ENCODE measurements around a stretch of chr21.

- PRO-cap: no peak
These were observed 36.9 kb upstream of the PSMG1 start for GRCh38 chr21:39220079-39220663.

DNA sequence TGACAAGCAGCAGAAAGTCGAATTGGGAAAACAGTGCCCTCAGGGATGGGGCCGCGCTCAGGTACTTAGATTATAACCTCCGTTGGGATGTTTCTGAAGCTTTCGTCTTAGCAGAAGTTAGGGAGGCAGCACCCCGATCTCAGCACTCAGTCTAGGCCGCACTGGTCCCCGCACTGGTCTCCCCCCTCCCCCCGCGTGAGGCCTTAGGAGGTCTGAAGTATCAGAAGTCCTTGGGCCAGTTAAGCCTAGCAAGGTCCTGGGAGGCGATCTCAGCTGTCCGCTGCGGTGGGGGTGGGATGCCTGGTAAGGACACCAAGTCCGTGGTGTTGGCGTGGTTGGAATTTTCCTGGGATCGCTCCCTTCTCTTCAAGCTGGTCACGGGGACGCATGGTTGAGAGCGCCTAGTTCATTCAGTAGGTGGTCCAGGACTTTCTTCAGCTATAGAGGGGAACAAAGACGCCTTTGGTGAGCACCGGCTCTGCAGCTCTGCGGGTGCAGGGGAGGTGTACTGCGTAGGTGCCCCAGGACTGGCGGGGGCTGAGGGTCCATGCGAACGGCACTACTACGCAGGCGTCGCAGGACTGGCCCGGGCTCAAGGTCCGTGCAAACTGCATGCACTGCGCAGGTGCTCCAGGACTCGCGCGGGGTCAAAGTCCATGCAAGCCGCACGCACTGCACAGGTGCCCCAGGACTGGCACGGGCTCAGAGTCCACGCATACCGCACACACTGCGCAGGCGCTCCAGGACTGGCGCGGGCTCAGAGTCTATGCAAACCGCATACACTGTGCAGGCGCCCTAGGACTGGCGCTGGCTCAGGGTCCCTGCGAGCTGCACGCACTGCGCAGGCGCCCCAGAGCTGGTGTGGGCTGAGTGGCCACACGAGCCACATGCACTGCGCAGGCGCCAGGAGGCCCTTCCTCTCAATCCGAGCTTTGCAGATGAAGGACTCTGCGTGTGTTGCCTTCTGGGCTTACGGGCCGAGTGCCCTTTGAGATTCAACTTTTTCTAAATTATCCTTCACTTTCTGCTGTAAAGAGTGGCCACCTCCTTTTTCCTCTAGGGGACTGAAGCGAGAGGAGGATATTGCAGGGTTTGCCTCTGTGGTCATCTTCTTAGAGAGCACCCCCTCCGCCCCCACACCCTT lies 5.4 kb downstream of the GET1 start:
- PRO-cap: no peak

- PRO-cap: no peak
These were observed 6.2 kb downstream of the GET1 start for GRCh38 chr21:39386271-39386717.

- PRO-cap: no peak
These were observed 798 bp downstream of the LCA5L start for GRCh38 chr21:39444798-39445162.

- PRO-cap: no peak
These were observed 76.7 kb upstream of the B3GALT5 start for GRCh38 chr21:39536000-39536446.

DNA sequence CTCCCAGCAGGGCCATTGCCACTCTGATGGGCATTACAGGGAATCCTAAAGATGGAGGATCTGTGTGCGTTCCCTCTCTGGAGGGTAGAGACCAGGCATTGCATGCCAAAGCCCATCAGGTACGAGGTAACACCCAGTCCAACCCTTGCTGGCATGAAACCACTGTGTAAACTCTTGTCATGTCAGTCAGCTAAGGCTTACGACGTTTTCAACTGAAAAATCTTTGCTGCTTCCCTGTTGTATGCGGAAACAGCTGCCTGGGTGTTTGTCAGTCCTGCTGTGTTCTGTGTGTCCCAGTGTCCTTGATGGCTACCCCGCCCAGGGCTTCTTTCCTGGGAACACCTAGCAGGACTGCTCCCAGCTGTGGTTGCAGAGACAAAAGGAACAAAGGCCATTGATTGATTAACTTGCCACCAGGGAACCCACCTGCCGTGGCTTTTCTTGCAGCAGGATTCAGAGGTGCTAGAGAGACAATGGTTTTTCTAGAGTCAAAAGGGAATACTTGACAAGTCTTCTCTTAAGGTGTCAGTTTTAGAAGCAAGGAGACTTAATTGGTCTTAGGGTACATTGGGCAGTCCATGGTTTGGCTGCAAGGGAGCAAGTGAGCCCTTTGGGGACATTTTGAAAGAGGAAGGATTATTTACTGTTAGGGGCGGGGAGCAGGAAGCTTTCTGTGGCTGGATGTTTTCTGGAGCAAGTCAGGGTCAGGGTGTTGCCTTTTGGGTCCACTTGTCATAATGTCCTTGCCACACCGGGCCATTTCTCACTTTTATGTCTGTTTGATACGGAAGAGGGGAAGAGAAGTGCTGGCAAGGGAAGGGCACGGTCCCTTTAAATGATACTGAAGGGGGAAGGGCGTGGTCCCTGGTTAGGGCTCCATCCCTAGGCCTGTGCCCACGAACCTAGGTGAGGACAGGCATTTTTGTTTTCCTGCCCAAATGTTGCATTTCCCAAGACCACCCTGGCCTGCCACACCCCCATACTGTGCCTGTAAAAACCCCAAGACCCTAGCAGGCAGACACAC lies 24.8 kb downstream of the B3GALT5 start:
- PRO-cap: no peak

DNA sequence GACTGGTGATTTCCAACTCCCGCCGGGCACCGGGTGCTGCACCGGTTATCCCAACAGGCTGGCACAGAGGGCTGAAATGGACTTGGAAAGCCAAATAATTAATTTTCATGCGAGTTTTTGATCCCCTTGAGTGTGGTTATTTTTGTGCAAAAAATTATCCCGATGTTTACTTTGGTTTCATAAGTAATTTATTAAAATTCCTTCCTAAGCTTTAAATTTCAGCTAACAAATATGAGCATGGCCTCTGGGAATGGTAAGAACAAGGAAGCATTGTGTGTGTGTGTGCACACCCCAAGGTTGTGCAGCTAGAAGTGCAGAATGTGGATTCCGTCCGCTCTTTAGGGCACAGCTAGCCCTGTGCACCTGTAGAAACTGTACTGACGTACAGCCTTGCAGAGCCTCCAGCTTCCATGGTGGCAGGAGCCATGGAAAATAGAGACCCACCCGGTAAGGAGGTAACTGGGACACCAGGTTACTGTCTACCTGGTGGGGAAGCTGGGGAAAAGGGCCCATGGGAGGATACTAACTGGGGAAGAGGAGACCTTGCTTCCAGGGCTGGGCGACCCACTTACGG lies 54.6 kb downstream of the B3GALT5 start:
- PRO-cap: no peak

DNA sequence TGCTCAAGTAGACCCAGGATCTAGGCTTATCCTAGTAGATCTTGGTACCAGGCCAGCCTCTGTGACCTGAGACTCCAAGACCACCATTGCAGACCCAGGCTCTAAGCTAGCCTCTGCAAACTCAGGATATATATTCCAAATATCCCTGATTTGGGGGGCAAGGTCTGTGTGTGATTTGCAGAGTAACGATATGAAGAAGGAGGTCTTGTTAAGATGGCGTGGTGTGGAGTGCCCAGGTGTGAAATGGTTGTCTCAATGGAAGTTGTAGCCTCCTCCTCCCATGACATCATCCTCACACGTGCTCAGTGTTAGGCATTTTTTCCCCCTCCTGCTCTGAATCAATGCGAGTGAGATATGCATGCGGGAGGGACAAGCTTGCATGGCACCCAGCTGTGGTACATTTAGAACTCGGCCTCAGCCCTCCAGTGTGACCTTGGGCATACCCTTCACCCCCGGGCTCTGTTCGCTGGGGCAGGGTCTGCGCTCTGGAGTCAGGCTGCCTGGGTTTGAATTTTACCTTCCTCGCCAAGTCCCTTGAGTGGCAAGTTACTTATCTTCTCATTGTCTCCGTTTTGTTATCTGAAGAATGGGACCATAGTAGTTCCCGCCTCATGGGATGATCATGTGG lies 55.6 kb downstream of the B3GALT5 start:
- PRO-cap: no peak

GRCh38 chr21:40052857-40053478 lies 185.7 kb downstream of the PCP4 start:
- PRO-cap: no peak

DNA sequence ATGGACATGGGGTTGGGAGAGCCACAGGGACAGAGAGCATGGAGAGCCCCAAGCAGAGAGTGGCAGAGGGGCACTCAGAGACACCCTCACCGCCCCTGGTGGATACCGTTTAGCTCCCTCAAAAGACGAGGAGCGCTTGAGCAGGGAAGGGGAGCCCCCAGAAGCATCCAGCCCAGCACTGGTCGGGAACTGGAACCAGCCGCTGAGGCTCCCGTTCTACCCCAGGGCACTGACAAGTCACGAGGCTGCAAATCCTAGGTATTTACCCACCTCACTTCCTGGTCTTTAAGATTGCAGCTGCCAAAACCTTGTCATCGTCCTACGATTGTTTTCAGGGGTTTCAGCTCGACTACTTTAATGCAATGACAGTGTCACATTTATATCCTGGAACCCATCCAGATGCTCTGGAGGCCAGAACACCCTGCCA lies 20.9 kb upstream of the BACE2 start:
- PRO-cap: no peak

DNA sequence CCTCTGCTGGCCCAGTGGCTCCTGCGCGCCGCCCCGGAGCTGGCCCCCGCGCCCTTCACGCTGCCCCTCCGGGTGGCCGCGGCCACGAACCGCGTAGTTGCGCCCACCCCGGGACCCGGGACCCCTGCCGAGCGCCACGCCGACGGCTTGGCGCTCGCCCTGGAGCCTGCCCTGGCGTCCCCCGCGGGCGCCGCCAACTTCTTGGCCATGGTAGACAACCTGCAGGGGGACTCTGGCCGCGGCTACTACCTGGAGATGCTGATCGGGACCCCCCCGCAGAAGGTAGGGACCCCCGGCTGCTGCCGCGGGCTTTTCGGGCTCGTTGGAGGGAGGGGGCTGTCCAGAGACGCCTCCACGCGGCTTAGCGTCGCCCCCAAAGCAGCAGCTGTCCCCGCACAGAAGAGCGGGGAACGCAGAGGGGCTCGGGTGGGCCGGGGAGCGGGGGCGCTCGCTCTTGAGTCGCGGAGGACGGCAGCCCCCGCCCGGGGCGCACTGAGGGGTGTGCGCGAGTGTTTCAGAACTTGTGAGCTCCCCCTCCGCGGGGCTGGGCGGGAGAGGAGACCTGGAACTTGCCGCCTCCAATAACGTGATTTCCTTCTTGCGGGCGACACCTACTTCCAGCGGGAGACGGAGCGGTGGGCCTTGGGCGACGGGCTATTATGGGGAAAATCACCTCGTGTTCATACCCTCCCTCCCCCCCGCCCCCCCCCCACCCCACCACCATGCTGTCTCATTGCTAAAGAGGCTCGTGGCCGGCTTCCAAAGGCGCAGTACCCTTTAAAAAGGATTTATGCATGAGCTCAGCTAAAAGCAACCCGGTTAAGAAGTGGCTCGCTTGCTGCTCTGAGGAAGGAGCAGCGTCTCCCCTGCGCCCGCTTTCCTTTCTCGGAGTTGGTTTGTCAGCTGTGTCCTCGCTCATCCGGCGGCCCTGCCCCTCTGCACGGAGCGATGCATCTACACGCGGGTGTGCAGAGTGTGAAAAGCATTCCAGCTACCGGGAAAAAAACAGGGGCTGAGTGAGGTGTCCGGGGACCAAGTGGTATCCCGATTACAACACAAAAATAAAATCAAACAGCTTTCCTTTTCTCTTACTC lies 681 bp downstream of the BACE2 start:
- PRO-cap: bidirectional peak, plus-strand start at position 623 of the sequence, minus-strand start at position 494 of the sequence; unidirectional peak, minus-strand start at position 887 of the sequence

- PRO-cap: no peak
These were observed 46.7 kb downstream of the BACE2 start for GRCh38 chr21:41214457-41215208.

DNA sequence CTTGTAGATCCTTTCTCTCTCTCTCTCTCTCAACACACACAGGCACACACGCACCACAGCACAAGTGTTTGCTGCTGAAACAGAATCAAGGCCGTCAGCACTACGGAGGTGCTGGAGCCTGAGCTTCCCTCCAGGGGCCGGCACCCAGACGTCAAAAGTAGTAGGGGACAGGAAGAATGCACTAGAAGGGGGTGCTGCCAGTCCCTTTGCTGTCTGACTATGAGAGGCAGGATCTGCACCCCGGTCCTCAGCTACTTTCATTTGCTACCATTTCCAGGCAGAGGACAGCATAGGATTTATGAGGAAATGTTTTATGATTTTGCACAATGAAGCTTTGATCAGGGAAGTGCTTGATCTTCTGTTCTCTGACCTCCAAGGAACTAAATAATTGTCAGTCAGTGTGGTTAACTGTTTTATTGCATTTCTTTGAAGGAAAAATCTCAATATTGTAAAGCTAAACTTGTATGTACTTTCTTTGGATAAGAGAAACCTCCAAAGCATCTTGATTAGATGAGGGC lies 74.2 kb upstream of the FAM3B start:
- PRO-cap: no peak

DNA sequence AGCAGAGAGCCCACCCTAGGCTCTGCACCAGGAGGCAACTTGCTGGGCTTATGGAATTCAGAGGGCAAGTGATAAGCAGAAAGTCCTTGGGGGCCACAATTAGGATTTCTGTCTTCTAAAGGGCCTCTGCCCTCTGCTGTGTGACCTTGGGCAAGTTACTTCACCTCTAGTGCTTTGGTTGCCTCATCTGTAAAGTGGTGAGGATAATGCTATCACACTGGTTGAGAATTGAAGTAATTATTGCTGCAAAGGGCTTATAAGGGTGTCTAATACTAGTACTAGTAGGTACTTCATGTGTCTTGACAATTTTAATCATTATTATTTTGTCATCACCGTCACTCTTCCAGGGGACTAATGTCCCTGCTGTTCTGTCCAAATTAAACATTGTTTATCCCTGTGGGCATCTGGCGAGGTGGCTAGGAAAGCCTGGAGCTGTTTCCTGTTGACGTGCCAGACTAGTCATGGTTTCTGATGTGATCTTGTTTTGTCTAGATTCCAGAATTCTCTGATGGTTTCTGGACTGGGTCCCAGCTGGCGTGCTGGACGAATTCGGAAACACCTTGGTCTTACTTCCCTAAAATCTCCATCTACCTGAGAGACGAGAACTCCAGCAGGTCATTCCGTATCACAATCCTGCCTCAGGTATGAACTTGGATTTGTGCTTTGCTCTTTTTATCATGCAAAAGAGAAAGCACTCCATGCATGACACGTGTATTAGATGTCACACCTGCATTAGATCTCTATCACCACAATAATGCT lies 66.2 kb upstream of the FAM3B start:
- PRO-cap: no peak

DNA sequence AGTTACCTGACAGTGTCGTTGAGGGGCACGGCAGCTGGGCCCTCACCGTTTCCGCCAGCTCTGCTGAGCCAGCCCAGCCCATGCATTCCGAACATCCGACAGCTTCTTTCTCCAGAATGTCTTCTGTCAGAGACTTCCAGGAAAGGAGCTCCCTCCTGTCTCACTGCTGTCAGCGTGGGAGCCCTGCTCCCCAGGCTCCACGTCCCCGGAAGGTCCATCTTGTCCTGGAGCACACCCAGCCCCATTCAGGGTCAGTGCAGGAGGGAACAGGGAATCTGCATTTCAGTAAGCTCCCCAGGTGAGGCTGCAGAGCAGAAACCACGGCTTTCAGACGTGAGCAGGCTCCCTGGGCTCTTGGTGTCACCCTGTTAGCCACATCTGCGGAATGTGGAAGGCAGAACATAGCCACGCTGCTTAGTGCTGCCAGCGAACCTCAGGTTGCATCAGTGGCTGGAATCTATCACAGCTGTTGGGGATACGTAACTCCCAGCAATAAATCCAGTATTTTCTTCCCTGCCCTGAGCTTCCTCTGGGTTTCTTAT lies 36.3 kb upstream of the FAM3B start:
- PRO-cap: no peak

- PRO-cap: no peak
These were observed 8.0 kb downstream of the MX2 start for GRCh38 chr21:41369951-41370199.

- PRO-cap: no peak
These were observed 6.6 kb downstream of the MX1 start for GRCh38 chr21:41432528-41433209.

- PRO-cap: no peak
These were observed 18.6 kb downstream of the TMPRSS2 start for GRCh38 chr21:41489330-41489728.

- PRO-cap: no peak
These were observed 52.2 kb upstream of the TMPRSS2 start for GRCh38 chr21:41559979-41560730.

GRCh38 chr21:41565640-41566138 lies 57.7 kb upstream of the TMPRSS2 start:
- PRO-cap: no peak